Sigmoid colon (tissue), 4 donors: ENCODE results near the genes ECT2L and ABRACL.

- PRO-cap, result no peak
- RAMPAGE, long total RNA, 4 experiments, result no peak in any of the 4 experiments
Observed at GRCh38 chr6:138219295-138219784, 1.0 kb upstream of the PBOV1 start.

- PRO-cap, result no peak
- RAMPAGE, long total RNA, 4 experiments, result no peak in any of the 4 experiments
Observed at GRCh38 chr6:138259003-138259549, 40.8 kb upstream of the PBOV1 start.

DNA sequence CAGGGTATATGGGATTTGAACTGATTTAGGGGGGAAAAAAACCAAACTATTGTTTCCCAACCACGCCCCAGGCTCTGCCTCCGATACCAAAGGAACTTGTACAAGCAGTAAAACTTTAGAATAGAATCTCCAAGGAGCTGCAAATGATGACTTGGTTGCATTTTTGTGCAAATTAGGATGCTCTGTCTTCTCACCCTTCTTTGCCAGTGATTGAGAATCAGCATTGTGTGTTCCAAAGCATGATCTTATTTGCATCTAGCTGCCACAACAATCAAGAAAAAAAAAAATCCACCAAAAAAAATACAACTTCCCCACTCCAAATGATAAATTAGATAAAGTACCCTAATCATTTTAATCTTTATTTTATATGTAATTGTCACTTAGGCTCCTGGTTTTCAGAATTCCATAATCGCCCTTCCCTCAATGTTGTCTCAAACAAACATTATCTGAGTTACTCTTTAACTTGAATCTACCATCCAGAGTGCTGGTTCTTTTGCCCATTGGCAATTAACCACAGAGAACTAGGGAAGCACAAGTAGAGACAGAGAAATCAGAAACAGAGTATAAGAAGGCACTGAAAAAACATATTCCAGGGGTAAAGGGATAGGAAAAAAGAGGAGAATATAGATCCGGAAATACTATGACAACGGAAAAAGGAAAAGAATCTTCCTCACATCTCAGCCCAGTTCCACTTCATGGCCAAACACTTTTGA, 669 bp upstream of the NHSL1 start:
- PRO-cap, result no peak
- RAMPAGE, long total RNA, 4 experiments, result no peak in any of the 4 experiments

GRCh38 chr6:138691209-138692081, 82.1 kb upstream of the CCDC28A start:
- PRO-cap, result no peak
- RAMPAGE, long total RNA, 4 experiments, result no peak in any of the 4 experiments

DNA sequence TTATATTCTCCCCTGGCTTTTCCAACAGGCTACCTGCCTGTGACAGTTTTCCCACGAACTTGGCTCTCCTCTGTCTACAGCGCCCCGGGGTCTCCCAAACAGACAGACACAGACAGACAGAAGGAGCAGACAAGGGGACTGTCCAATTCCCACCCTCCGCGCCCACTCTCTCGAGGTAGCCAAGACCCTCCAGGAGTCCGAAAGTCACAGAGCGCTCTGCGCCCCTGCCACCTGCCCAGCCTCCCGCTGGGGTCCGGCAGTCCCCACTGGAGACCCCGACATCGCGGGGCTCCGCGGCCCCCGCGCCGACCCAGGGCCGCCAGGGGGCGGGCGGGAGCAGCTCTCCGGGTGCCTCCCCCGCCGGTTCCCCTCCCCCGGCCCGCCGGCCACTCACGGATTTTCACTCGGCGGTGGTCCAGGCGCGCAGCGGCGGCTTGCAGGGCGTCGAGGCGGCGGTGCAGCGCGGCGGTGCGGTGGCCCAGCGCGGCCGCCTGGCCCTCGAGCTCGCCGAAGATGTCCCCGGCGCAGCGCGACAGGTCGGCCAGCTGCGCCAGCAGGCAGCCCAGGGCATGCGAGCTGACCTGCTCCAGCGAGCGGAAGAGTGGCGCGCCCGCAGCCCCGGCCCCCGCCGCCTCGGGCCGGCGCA, 81.4 kb upstream of the CCDC28A start:
- PRO-cap, result unidirectional peak, plus-strand start at position 396 of the sequence
- RAMPAGE, long total RNA, 4 experiments, result no peak in any of the 4 experiments

DNA sequence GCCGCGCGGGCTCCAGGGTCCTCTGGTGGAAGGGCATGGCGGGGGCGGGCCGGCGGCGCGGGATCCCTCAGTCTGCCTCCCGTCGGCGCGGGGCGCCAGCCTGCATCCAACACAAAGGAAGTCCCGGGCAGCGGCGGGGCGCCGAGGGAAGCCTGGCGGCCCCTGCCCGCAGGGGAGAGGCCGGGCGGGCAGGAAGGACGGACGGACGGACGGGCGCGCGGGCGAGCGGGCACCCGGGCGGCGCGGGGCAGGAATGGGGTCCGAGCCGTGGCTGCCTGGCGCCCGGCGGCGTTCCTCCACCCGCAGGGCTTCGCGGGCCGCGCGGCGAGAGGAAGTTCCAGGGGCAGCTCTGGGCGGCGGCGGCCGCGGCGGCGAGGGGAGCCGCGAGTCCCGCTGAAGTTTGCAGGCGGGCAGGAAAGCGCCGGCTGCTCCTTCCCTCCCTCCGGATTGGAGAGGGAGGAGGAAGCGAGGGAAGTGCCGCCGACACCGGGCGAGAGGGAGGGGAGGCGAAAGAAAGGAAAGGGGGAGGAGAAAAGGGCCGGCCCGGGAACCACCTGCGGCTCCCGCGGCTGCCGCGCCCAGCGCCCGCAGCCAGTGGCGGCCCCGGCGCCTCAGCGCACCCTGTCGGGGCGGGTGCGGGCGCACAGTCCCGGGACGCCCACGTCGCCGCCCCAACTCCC, 80.7 kb upstream of the CCDC28A start:
- PRO-cap, result unidirectional peak, minus-strand start at position 449 of the sequence
- RAMPAGE, long total RNA, 4 experiments, result no peak in any of the 4 experiments

DNA sequence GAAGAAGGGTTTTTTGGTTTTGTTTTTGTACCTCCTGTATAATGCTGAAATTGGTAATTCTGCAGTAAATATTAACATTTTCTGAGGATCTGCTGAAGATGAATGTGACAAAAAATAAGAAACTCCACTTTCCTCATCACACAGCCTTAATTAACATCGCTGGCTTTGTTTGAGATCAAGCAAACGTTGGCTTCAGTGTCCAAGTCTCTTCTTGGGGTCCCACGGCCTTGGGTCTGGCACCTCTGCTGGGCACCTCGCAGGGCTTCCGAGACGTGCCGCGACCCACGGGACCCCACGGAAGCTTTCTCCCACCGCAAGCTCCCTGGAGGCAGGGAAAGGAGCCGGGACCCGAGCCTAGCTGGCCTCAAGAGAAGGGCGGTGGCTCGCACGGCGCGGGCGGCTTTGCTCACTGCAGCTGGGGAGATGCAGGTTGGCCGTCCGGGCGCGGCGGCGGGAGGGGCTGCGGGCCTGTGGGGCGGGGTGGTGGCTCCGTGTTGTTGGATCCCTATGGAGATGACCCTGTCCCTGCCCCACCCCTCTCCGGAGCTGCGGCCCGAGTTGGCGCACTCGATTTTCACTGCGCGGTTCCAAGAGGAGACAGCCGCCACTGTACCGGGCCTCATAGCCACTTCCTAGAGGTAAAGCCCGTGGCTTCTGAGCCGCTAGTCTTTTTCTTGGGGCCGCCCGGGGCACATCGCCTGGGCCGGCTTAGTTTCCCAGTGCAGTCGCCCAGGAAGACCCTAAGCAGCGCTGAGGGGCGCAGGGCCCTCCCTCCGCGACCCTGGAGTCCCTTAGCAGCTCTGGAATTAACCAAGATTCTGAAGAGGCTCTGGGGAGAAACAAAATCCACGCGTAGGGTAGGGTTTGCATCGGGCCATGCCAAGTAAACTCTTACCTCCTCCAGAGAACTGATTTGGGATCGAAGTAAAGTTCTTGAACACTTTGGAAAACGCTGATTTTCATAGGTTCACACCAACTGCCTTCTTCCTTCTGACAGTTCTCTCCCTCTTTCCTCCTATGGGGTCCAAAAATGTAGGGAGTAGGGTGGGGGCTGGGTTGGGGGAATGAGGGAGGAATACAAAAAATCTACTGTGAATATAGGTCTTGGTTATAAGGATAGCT, at the start of gene ECT2L:
Gene ECT2L (plus strand): TSS at position 533 of the 1,122 bp plus-strand sequence.
- PRO-cap, result no peak
- RAMPAGE, long total RNA, 4 experiments, result no peak in any of the 4 experiments

GRCh38 chr6:138833572-138834108, 37.8 kb downstream of the ECT2L start:
- PRO-cap, result no peak
- RAMPAGE, long total RNA, 4 experiments, result no peak in any of the 4 experiments

GRCh38 chr6:138914894-138915386, 73.1 kb downstream of the REPS1 start:
- PRO-cap, result no peak
- RAMPAGE, long total RNA, 4 experiments, result no peak in any of the 4 experiments

DNA sequence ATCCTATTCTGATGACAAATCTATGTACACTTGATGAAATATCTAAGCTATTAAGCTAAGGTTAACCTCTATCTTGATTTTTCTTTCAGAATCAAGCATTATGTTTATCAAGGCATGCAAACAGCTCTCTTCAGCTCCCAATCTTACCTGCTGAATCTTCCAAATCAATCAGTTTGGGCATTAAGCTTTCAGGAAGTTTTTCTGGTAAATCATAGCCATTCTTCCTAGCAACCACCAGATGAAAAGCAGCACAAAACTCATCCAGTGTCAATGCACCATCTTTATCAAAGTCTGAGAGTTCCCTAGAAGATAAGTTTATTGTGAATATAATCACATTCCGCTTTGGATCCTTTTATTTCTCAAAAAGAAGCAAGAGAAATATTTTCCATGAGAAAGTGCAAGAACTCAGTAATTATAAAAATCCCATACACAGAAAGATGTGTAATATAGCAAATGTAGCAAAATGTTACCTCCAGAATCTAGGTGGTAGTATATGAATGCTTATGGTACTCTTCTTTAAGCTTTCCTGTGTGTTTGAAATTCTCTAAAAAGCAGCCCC, 46.8 kb downstream of the REPS1 start:
- PRO-cap, result no peak
- RAMPAGE, long total RNA, 4 experiments, result no peak in any of the 4 experiments

DNA sequence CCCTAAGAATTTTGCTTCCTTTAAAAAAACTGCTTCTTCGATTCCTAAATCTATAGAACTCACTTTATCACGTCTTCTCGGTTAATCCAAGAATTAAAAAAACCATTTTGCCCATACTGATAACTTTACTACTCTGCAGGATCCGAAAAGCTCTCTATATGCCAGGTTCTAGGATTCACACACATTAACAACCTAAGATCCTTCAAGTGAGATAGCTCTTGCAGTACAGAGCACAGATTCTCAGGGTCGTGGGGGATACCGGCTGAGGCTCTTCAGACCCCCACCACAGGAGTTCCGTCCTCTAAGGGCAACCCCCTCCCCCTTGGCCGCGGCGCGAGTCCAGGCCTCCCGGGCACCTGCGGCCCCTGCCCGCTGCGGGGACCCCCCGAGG, 1.0 kb downstream of the REPS1 start:
- PRO-cap, result no peak
- RAMPAGE, long total RNA, 4 experiments, result no peak in any of the 4 experiments

GRCh38 chr6:139028269-139029429, at the start of gene ABRACL:
ABRACL (plus strand) TSS chr6:139028745.
- PRO-cap, result unidirectional peak, minus-strand start at chr6:139028630
- RAMPAGE, long total RNA, 4 experiments, result start-site peak on the plus strand in 4 of 4 experiments, at chr6:139028692-139028804 at its widest, 19 to 221 reads per replicate

DNA sequence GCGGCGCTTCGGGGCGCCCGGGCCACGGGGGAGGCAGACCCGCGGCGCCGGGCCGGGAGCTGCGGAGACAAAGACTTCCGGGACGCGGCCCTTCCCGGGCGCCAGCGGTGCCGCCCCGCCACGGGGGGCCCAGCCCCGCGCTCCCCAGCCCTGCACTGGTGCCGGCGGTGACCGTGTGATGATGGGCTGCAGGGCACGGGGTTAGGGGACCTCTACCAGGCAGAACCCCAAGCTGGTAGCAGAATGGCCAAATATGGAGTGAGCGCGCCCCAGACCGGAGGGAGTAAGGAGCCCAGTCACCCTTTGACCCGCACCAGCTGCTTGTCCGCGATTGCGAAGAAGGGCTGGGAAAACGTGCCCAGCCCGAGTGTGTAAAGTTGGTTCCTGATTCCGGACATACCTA, 886 bp downstream of the ABRACL start:
- PRO-cap, result no peak
- RAMPAGE, long total RNA, 4 experiments, result no peak in any of the 4 experiments

GRCh38 chr6:139157000-139157637, 22.2 kb downstream of the HECA start:
- PRO-cap, result no peak
- RAMPAGE, long total RNA, 4 experiments, result no peak in any of the 4 experiments

DNA sequence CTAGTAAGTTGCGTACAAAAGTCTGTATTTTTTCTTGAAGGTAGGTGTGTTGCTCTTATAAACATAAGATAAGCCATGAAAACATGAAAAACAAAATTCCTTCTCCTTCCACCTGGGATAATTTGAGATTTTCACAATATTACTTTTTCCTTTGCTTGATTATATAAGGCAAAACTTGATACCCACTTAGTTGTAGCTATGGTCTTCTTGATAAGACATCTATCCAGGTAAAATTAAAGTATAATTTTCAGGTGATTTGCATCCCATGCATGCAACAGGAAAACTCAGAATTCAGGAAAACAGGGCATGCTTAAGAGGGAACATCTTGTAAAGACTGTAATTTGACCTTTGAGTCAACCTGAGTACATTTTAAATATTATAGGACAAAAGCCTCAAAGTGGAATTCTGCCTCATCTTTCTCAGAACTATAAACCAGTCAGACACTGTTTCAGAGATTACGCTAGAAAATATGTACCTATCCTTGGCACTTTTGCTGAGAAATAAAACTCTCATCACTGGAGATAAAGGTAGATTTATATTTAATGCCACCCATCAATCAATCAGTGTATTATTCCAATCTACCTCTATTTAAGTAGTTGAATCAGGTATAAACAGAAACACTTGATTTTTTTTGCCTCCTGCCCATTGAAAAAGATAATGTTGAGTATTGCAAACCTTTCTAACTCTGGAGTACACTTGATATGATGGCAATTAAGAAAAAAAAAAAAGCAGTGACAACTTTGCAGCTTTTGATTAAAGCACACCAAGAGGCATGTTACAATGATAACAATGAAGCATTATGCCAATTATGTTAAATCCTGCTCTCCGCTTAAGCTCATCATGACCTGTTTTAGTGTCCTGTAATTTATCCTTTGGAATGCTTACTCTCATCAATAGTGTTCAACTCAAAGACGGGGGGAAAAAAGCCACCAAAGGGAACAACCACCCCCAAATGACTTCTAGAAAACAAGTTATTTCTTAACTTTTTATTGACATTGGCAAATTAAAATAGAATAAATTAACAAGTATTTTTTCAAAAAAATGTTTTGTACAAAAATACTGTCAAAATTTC, 2.8 kb downstream of the CITED2 start:
- PRO-cap, result no peak
- RAMPAGE, long total RNA, 4 experiments, result no peak in any of the 4 experiments

DNA sequence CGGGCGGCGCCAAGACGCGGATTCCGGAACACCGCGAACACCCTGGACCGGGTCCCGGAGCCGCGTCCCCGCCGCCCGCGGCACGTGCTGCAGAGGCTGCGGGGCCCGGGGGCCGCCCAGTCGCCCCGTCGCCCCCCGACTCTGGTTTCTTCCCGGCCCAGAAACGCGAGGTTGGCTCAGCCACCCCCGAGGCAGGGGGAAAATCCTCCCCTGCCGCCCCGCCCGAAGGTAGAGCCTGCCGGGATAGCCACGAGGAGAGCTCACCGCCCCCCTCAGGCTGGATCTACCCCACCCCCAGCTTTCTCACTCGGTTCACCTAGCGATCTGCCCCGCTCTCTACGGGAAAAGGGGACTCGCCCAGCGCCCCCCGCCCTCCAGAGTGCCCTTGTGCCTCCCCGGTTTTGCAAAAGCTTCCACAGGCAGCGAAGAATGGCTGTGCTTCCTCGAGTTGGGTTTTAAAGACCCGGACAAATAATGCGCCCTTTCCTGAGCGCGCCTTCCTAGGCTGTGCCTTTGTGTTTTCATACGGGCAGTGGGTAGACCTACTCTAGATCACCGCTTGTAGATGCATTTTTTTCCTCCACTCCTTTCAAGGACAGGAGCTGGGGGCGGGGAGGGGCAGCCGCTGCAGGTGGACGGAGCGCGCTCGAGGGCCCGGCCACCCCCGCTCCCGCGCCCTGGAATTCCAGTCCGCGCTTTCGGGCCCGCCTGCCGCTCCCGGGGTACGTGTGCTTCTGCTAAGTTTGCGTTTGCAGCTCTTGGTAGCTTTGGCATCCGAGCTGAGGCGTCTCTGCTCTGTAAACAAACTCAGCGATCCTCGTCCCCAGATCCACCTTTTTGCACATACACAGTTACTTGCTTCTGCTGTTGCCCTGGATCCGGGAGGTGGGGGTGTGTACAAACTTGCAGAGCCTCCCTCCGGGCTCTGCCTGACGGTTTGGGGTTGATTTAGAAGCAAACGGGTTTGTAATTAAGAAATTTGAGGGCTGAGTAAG, 564 bp upstream of the CITED2 start:
- PRO-cap, result bidirectional peak, plus-strand start at position 92 of the sequence, minus-strand start outside the sequence
- RAMPAGE, long total RNA, 4 experiments, result no peak in any of the 4 experiments

- PRO-cap, result no peak
- RAMPAGE, long total RNA, 4 experiments, result no peak in any of the 4 experiments
Observed at GRCh38 chr6:139376351-139376512, 1.8 kb upstream of the CITED2 start.

GRCh38 chr6:139378736-139379132, 4.3 kb upstream of the CITED2 start:
- PRO-cap, result no peak
- RAMPAGE, long total RNA, 4 experiments, result no peak in any of the 4 experiments

- PRO-cap, result no peak
- RAMPAGE, long total RNA, 4 experiments, result no peak in any of the 4 experiments
Observed at GRCh38 chr6:139536659-139537704, 162.5 kb upstream of the CITED2 start.

- PRO-cap, result no peak
- RAMPAGE, long total RNA, 4 experiments, result no peak in any of the 4 experiments
Observed at GRCh38 chr6:139539775-139540183, 165.3 kb upstream of the CITED2 start.